Hair follicular keratinocyte (primary cell): ENCODE data around the gene GAN.

DNA sequence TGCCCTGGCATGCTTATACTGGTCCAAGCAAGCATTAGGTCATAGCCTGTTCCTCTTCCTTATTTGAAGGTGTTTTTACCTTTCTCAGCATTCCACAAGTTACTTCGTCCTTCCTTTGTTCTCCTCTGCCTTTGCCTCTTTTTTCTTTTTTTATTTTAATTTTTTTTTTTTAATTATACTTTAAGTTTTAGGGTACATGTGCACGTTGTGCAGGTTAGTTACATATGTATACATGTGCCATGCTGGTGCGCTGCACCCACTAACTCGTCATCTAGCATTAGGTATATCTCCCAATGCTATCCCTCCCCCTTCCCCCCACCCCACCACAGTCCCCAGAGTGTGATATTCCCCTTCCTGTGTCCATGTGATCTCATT is 548.7 kb downstream of the MAF start:
- RAMPAGE, long total RNA: no peak

DNA sequence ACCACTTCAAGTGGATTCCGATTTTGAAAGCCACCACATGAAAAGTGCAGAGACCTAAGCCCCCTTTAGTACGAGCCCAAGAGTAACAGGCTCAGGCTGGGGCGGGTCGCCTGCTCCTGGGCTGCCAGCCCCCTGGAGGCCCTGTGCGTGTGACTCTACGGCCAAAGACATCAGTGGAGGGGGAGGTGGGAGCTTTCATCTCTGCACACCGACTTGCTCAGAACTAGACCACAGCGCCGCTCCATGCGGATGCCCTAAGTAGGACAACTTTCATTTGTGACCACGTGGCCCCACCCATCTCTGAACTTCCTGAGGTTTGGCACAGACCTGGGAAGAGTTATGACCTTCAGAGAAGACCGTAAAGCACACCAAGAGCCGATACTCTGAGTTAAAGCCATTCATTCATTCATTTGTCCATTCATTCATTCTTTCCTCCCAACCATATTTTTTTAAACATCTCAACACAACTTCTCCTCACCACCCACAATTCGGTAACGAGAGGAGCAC is 328.2 kb downstream of the MAF start:
- RAMPAGE, long total RNA: no peak

- RAMPAGE, long total RNA: no peak
These were observed 1.6 kb downstream of the MAF start for GRCh38 chr16:79598699-79599503.

- RAMPAGE, long total RNA: no peak
These were observed 111.7 kb upstream of the MAF start for GRCh38 chr16:79712210-79712640.

DNA sequence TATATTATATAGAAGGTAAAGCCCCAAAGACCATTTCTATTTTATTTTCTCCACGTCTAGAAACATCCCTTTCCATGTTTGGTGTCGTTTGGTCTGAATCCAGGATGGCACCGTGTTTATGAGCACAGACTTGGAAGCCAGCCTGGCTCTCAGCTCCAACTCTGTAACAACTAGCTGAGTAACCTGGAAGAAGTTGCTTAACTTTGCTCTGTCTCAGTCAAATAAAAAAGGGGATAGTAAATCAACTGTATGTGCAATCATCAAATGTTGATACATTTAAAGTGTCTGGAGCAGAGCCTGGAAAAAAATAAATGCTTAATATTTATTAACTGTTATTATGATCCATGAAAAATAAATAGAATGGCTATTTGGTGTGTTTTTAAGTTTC is 249.8 kb upstream of the MAF start:
- RAMPAGE, long total RNA: no peak

- RAMPAGE, long total RNA: no peak
These were observed 115.7 kb downstream of the DYNLRB2 start for GRCh38 chr16:80656572-80656864.

DNA sequence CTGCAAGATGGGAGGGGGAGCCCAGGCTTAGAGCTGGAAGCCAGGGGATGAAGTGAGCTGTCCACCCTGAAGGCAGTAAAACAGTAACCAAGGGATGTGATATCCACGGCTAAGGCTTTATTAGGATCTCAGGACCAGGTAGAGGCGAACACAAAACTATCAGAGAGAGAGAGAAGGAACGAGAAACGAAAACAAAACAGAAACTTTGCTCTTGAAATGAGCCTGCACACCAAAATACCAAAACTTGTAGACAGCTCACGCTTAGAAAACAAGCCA is 116.0 kb downstream of the DYNLRB2 start:
- RAMPAGE, long total RNA: no peak

- RAMPAGE, long total RNA: no peak
These were observed 18.2 kb downstream of the ATMIN start for GRCh38 chr16:81053847-81054182.

GRCh38 chr16:81071697-81072248 is 5.3 kb downstream of the C16orf46 start:
- RAMPAGE, long total RNA: no peak

GRCh38 chr16:81314507-81315504 is at the start of gene GAN:
TSS of gene GAN (plus strand) at chr16:81314962.
- RAMPAGE, long total RNA: no peak

DNA sequence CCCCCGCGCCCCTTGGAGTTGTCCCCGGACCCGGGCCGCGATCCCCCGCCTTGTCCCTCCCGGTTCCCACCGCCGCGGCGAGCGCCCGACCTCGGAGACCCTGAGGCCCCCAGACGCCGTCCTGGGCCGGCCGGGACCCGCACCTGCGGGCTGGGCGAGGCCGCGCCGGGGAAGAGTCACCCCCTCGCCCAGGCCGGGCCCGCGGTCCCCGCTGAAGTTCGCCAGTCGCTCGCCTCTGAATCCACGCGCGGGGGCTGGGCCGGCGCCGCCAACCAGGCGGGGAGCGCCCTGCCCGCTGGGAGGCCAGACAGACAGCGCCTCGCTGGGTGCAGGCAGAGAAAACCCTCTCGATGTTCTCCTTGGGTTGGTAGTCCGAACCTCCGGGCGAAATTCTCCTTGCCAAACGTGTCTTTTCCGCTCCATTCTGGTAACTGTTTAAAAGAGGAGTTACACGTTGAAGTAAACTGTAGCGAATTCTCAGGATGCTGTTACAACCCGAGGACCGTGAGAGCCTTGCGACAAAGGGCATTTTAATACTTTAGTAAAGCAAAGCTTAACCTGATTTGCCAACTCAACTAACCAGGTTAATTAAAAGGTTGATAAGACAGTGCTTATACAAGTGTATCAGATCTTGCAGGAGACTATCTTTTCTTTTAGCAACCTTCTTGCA is 878 bp downstream of the GAN start:
- RAMPAGE, long total RNA: no peak

DNA sequence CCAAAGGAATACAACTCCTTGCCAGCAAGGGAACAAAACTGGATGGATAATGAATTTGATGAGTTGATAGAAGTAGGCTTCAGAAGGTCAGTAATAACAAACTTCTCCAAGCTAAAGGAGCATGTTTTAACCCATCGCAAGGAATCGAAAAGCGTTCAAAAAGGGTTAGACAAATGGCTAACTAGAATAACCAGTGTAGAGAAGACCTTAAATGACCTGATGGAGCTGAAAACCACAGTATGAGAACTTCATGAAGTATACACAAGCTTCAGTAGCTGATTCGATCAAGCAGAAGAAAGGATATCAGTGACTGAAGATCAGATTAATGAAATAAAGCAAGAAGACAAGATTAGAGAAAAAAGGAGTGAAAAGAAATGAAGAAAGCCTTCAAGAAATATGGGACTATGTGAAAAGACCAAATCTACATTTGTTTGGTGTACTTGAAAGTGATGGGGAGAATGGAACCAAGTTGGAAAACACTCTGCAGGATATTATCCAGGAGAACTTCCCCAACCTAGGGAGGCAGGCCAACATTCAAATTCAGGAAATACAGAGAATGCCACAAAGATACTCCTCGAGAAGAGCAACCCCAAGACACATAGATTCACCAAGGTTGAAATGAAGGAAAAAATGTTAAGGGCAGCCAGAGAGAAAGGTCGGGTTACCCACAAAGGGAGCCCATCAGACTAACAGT is 26.1 kb downstream of the GAN start:
- RAMPAGE, long total RNA: no peak

DNA sequence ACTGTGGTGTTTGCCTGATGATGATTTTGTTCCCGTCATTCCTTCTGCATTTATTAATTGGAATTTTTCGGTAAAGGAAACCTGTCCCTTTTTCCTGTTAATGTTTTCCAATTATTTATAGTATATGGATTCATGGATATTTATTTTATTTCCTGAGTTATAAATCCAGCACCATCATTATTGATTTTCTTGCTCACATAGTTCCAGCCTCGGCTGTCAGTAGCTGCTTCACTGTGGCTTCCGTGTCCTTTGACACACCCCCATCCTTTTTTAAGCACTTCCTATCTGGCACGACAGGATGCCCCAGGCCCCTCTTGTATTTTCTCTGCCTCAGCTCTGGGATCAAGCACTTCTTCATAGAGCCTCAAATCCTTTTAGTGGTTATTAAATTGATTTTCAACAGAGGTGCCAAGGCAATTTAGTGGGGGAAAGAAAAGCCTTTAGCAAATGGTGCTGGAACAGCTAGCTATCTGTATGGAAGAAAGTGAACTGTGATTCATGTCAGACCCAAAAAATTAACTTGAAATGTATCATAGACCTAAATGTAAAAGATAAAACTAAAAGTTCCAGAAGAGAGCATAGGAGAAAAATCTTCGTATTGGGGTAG is 59.8 kb downstream of the GAN start:
- RAMPAGE, long total RNA: no peak

- RAMPAGE, long total RNA: no peak
These were observed 3.9 kb downstream of the CMIP start for GRCh38 chr16:81448349-81449126.

- RAMPAGE, long total RNA: no peak
These were observed 9.7 kb downstream of the CMIP start for GRCh38 chr16:81453942-81454987.

DNA sequence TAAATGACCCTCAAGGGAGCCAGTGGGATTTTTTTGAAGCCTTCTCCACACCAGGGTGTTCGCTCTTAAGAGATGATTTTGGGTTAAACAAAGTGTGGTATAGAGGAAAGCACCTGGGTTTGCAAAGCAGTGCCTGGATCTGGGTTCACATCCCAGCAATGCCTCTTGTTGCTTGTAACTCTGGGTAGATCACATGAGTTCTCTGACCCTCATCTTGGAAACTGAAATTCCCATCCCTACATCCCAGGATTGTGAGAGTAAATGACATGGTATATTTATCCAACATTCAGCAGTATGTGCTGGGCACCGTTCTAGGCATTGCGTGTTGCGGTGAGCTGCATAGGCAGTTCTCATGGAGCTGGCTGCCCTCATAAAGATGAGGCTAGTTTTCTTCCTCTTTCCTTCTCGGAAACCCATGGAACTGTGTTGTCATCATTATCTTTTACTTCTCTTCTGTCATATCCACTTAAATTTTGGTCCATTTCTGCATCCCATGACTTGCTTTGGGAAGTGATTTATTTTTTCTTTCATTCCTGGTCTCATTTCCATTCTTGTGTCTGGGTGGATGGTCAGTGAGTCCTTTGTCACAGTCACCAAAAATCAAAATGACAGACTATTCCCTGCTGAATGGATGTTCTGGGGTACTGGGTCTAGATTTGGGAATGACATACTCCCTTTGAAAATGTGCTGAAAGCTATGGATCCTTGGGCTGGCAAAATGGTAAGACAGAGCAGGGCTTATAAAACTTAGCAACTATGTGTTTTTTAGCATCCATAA is 17.2 kb downstream of the CMIP start:
- RAMPAGE, long total RNA: no peak

GRCh38 chr16:81469302-81470624 is 25.2 kb downstream of the CMIP start:
- RAMPAGE, long total RNA: no peak

DNA sequence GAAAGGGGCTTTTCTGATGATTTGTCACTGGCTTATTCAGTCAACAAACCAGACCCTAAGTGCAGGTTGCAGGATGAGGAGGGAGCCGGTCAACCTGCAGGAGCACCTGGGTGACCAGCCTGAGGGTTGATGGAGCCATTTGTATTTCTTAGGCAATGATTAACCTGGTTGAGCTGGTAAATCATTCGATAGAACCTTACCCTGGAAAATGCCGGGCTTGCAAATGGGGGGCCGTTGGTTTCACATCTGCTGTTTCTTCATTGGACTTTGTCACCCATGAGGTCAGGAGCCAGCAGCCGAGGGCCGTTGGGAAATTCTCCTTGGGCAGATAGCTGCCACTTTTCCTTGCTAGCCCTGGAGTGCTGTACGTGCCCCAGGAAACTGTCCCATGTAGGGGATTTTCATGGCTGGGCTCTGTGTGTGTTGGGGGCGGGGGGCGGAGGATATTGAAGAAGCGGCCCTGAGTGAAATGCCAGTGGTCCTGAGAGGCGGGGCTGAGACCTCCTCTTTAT is 104.6 kb downstream of the CMIP start:
- RAMPAGE, long total RNA: no peak

GRCh38 chr16:81581037-81581398 is 136.4 kb downstream of the CMIP start:
- RAMPAGE, long total RNA: no peak

- RAMPAGE, long total RNA: no peak
These were observed 160.4 kb downstream of the CMIP start for GRCh38 chr16:81604851-81605537.